Spleen (tissue), 7 donors: ENCODE measurements around a stretch of chr9.

DNA sequence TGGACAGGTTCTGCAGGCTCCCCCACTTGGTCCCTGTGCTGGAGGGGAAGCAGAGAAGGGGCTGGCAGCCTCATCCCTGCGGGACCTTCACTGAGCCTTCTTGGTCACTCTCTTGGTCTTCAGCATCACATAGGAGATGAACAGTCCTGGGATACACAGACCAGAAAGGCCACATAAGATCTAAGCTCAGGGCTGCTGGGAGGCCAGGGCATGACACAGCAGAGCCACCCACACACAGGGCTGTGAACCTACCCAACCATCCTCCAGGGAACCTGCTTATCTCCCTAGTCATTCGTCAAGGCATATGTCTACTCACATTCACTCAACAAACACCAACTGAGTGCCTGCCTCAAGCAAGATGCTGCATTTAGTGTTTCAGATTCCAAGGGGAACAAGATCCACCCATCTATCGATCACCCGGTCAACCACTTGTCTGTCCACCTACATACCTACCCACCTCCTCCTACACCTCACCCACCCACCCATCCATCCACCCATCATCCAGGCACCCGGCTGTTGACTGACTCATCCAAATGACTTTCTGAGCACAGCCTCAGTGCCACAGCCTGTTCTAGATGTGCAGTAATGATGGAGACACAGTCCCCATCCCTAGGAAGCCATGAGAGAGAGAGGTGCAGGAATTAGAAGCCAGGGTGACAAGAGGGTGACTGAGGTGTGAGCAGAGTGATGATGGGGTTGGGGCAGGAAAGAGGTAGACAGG lies 1.9 kb downstream of the DPM2 start:
- PRO-cap, 4 experiments: no peak in any of the 4 experiments
- RAMPAGE, long total RNA, 4 experiments: no peak in any of the 4 experiments

DNA sequence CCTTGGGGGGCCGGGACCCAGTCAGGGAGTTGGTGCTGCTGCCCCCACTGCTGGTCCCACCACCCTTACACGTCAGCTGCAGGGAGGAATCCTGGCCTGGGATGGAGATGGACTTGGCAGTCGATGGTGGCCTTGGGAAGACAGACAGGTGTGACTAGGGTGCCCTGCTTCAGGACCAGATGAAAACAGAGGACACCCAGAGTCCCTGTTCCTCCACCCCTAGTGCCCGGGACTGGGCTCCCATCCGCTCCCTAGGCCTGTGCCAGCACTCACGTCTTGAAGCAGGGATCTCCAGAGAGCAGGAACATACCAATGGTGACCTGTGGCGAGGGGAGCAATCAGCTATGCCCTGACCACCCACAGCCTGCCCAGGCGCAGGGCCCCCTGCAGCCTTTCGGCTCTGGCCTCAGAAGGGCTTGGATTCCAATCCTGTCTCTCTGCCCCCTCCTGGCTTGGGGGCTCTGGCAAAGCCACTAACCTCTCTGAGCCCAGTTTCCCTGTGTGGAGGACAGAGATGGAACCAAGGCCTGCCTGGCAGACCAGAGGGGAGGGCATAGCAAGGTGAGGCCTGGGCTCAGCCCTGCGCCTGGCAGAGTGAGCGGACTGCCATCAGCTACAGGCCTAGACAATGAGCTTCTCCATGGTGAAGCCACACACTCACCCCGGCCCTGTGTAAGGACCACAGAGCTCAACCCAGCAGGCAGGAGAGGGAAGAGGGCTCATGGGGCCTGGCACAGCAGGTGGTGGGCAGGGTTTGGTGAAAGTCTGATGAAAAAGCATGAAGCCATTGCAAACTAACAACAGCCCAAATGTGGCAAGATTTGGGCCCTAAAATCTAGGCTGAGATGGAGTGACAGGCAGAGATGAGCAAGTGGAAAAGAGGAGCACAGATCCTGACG lies 10.7 kb upstream of the DPM2 start:
- PRO-cap, 4 experiments: no peak in any of the 4 experiments
- RAMPAGE, long total RNA, 4 experiments: no peak in any of the 4 experiments

- PRO-cap, 4 experiments: no peak in any of the 4 experiments
- RAMPAGE, long total RNA, 4 experiments: no peak in any of the 4 experiments
These were observed 17.9 kb downstream of the EEIG1 start for GRCh38 chr9:127962970-127963270.

DNA sequence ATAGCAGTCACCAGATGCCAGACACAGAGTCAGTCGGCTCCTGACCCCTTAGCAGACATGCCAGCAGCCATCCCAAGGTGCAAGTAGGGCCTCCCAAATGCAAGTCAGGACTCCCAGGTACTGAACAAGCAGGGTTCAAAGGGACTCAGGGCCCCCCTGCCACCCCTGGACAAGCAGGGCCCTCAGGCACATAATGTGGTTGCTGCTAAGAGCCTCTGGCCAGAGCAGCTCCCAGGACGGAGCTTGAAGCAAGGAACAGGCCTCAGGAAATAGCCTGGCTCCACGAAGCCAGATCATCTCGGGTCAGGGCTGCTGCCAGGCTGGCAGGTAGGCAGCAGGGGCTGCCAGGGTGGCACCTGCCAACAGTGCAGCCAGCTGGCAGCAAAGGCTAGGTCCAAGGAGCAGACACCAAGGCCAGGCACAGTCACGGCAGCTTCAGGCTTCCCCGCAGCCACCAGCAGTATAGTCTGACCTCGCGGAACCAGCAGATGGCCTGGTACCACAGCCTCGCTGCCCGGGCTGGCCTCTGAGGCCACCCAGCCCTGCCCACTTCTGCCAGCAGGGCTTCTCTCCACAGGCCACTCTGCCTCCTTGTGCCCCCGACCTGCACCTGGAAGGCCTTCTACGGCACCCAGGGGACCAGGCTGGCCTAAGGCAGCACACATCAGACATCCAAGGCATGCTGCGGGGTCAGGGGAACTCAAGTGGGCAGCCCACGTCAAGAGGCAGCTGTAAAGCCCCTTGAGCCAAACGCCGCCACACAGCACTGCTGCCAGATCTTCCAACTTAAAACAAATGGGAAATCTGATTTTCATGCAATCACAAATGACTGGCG lies 7.4 kb downstream of the EEIG1 start:
- PRO-cap, 4 experiments: no peak in any of the 4 experiments
- RAMPAGE, long total RNA, 4 experiments: no peak in any of the 4 experiments

DNA sequence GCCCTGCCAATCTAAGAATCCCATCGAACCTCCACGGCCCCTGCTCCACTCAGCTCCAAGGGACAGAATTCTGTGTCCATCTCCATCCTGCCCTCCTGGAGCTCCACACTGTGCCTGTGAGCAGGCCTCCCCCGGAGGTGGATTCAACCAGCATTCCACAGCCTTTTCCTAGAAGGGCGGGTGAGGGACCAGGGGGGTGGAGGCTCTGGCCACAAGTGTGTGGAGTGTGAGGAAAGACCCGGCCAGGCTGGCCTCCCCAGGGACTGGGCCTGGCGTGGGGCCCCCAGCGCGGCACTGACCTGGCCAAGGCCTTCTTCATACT lies 5.9 kb downstream of the EEIG1 start:
- PRO-cap, 4 experiments: no peak in any of the 4 experiments
- RAMPAGE, long total RNA, 4 experiments: start-site peak on the minus strand in 1 of 4 experiments, centred at position 57 of the sequence, 6 reads per replicate

GRCh38 chr9:127982719-127983375 lies 2.1 kb upstream of the EEIG1 start:
- PRO-cap, 4 experiments: no peak in any of the 4 experiments
- RAMPAGE, long total RNA, 4 experiments: no peak in any of the 4 experiments

- PRO-cap, 4 experiments: peak in 4 of 4 experiments; most common plus-strand start chr9:128008071 (in 3); most common minus-strand start chr9:128007936 (in 4)
- RAMPAGE, long total RNA, 4 experiments: no peak in any of the 4 experiments
These were observed 26.8 kb upstream of the EEIG1 start for GRCh38 chr9:128007377-128008229.

GRCh38 chr9:128026667-128027134 lies 40.4 kb downstream of the NAIF1 start:
- PRO-cap, 4 experiments: no peak in any of the 4 experiments
- RAMPAGE, long total RNA, 4 experiments: no peak in any of the 4 experiments

DNA sequence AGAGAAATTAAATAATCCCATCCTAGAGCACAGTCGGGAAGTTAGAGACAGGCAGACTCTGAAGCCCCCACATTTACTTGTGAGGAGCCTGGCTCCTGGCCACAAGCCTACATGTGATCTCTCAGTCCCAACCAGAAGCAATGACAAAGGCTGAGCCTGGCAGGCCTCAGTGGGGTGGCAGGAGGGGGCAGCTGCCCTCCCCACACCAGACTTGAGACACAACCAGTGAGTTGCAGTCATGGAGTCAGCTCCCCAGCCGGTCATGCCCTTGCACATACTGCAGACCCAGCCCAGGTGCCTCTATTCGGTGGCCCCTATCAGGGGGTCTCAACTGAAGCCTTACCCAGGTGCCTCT lies 11.0 kb downstream of the NAIF1 start:
- PRO-cap, 4 experiments: peak in 1 of 4 experiments; most common plus-strand start position 225 of the sequence (in 1)
- RAMPAGE, long total RNA, 4 experiments: no peak in any of the 4 experiments

- PRO-cap, 4 experiments: no peak in any of the 4 experiments
- RAMPAGE, long total RNA, 4 experiments: no peak in any of the 4 experiments
These were observed 3.7 kb upstream of the LCN2 start for GRCh38 chr9:128145370-128146196.

DNA sequence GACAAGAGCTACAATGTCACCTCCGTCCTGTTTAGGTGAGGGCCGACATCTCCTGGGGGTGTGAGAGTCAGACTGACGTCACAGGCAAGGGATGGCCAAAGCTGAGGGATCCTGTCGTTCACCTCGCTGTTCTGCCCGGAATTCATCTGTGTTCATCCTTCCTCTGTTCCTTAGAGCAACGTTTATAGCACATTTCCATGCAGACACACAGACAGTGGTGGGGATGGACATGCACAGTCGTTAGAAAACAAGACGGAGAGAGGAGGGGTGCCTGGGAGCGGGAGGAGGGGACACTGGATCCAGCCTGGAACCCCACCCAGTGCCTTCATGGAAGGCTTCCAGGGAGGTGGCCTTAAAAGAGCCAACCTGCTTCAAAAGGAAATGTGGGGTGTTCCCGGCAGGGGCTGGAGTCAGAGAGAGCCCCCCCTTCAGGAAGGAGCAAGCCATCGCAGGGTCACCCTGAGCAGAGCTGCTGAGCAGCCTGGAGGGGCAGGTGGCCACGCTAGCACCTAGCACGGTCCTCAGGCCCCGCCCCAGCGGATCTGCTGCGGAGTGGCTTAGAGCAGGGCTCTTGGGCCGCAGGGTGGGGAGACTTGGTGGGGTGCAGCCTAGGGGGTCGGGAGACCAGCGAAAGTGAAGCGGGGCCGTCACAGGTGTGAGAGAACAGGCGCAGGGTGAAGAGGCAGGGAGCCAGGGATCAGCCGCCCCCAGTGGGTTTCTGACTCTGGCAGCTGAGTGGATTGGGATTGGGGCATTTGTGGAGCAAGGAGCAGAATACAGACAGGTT lies 1.3 kb downstream of the LCN2 start:
- PRO-cap, 4 experiments: no peak in any of the 4 experiments
- RAMPAGE, long total RNA, 4 experiments: no peak in any of the 4 experiments

- PRO-cap, 4 experiments: no peak in any of the 4 experiments
- RAMPAGE, long total RNA, 4 experiments: no peak in any of the 4 experiments
These were observed 12.4 kb downstream of the CIZ1 start for GRCh38 chr9:128178685-128179710.

GRCh38 chr9:128185499-128186009 lies 5.8 kb downstream of the CIZ1 start:
- PRO-cap, 4 experiments: no peak in any of the 4 experiments
- RAMPAGE, long total RNA, 4 experiments: no peak in any of the 4 experiments

GRCh38 chr9:128279117-128279965 lies 3.3 kb downstream of the SWI5 start:
- PRO-cap, 4 experiments: no peak in any of the 4 experiments
- RAMPAGE, long total RNA, 4 experiments: no peak in any of the 4 experiments

GRCh38 chr9:128310083-128311341 lies 11.7 kb downstream of the TRUB2 start:
- PRO-cap, 4 experiments: no peak in any of the 4 experiments
- RAMPAGE, long total RNA, 4 experiments: no peak in any of the 4 experiments

DNA sequence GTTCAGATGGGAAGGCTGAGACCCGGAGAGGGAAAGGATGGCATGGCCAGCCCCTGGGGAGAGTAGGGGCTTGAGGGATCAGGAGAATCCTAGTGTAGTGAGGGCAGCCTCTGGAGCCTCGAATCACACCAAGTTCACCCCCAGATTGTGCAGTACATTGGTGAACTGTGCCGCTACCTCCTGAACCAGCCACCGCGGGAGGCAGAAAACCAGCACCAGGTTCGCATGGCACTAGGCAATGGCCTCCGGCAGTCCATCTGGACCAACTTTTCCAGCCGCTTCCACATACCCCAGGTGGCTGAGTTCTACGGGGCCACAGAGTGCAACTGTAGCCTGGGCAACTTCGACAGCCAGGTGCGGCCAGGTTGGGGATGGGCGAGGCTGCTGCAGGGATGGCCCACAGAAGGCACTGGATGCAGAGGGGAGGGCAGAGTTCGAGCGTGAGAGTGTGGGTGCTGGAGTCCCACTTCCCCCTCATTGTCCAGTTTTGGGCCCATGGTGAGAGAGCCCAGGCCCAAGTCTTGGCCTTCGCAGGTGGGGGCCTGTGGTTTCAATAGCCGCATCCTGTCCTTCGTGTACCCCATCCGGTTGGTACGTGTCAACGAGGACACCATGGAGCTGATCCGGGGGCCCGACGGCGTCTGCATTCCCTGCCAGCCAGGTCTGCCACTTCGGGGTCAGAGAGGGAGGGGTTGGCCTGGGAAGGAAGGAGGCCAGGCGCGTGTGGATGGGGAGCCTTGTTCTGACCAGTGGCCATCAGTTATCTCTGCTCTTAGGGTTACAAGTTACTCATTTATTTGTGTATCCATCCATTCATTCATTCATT lies 12.8 kb downstream of the SLC27A4 start:
- PRO-cap, 4 experiments: no peak in any of the 4 experiments
- RAMPAGE, long total RNA, 4 experiments: no peak in any of the 4 experiments

DNA sequence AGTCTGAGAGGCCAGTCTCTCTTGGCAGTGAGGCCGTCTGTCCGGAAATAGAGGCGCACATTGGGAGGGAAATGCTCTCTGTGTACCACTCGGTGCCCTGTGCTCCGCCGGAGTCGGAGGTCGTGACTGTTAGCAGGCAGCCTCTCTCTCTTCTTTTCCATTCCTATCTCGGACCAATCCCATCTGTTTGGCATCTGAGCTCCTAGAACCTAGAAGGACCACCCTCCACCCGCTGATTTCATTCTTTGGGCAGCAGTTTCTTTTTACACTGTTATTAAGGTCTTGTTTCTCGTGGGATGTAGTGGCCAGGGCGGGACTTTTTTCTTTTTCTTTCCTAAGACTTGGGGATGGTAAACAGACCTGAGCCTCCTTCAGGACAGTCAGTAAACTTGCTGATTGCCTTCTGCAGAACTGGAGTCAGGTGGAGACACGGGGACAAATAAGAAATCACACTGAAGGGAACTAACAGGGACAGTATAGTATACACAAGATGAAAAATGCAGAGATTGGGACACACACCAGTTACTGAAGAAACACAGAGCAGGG lies 456 bp downstream of the URM1 start:
- PRO-cap, 4 experiments: peak in 3 of 4 experiments; most common plus-strand start position 88 of the sequence (in 3); most common minus-strand start position 115 of the sequence (in 1)
- RAMPAGE, long total RNA, 4 experiments: no peak in any of the 4 experiments

DNA sequence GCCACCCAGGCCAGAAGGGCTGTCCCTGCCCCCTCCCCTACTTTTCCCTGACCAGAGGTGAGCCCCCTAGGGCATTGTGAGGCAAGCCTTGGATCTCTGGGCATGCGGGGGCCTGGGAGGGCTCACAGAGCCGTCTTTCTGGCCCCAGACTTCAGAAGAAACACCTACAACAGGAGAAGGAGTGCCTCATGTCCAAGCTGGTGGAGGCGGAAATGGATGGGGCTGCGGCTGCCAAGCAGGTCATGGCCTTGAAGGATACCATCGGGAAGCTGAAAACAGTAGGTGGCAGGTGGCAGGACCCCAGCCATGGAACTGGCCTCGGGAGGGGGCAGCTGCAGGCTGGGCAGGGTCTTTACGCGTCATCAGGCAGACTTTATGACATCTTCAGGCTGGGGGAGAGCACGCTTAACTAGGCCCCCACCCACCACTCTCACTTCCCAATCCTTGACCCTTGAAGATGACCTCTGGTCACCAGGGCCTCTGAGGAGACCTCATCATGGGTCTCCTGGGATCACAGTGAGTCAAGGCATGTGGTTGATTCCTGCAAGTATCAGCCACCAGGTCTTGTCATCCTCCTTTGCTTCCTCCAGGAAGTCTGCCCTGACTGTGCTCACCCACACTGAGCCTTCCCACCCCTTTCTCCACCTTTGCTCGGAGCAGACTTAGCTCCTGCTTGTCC lies 17.1 kb downstream of the ODF2 start:
- PRO-cap, 4 experiments: no peak in any of the 4 experiments
- RAMPAGE, long total RNA, 4 experiments: start-site peak on the plus strand in 1 of 4 experiments, centred at position 187 of the sequence, 19 reads per replicate

DNA sequence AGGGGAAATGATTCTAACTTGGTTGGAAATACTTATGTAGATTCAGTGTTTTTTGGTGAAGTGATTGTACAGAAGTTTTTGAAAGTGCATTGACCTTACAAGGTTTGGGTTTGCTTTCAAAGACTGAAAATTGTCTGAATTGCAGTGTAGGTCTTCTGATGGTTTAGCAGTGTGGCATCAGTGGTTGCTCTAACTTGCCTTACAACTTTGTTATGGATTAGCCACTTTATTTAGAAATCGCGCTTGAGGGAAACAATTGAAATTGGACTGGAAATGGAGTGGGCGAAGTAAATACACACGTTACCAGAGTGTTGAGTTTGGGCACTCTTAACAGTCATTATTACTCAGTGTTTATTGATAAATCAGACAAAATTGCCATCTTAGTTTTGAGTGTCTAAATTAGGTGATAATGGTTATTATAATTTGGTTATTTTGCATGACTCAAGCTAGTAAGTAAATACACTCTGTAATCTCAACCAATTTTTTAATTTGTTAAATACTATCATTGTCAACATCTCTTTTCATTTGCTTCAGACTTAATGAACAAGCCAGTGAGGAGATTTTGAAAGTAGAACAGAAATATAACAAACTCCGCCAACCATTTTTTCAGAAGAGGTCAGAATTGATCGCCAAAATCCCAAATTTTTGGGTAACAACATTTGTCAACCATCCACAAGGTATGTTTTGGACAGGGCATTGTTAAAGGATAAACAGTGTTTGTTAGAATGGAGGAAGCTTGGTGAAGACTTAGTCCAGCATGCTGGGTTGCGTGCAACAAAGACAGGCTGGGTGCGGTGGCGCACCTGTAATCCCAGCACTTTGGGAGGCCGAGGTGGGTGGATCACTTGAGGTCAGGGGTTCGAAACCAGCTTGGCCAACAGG lies 2.5 kb downstream of the SET start:
- PRO-cap, 4 experiments: no peak in any of the 4 experiments
- RAMPAGE, long total RNA, 4 experiments: no peak in any of the 4 experiments

- PRO-cap, 4 experiments: no peak in any of the 4 experiments
- RAMPAGE, long total RNA, 4 experiments: no peak in any of the 4 experiments
These were observed 4.8 kb upstream of the PKN3 start for GRCh38 chr9:128697304-128698038.